Measurements from ENCODE around the gene MDFIC.

DNA sequence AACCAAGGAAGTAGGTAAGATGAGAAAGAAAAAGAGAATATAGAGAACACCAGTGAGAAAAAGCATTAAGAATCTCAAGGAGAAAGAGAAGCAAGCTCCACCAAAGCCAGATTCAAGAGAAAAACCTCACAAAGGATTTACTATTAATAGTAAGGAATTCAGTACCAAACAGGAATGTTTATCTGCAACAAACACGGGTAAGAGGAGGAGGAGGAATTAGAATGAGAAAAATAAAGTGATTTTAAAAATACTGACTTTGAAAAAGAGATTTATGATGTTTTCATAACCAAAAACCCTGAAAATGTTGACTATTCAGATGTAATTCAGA is 311.3 kb upstream of the IMMP2L start:
- RAMPAGE, long total RNA: no peak
- RRBS: no CpG with 5 or more reads among the region's 1 CpG
PRO-cap:
- standard: no peak
- CoPRO, capped RNA only, 2 experiments: no peak in any of the 2 experiments
- CoPRO, capped and uncapped RNA, 2 experiments: no peak in any of the 2 experiments
- CoPRO, uncapped RNA only, 2 experiments: no peak in any of the 2 experiments
CAGE:
- cytosol, long polyA plus RNA: no peak
- long polyA plus RNA: no peak
- nucleolus, long total RNA: no peak
- nucleus, long polyA plus RNA: no peak

DNA sequence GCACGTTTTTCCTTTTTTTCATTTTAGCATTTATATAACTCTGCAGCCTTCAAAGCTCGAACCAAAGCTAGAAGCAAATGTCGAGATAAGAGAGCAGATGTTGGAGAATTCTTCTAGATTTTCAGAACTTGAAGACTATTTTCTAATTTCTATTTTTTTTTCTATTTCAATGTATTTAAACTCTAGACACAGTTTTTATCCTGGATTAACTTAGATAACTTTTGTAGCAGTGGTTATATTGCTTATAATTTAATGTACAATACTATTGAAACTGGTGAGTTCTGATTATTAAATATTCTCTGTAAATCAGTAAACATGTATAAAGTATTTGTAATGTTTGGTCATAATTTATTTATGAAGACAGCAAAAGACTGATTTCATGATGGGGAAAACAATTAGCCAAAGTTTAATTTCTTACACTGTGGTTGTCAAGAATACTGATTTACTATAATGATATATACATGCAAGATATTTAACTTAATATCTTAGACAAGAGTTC is 5.3 kb upstream of the LSMEM1 start:
- RAMPAGE, long total RNA: no peak
- RRBS: no CpG with 5 or more reads among the region's 3 CpGs
PRO-cap:
- standard: no peak
- CoPRO, capped RNA only, 2 experiments: no peak in any of the 2 experiments
- CoPRO, capped and uncapped RNA, 2 experiments: no peak in any of the 2 experiments
- CoPRO, uncapped RNA only, 2 experiments: no peak in any of the 2 experiments
CAGE:
- cytosol, long polyA plus RNA: no peak
- long polyA plus RNA: no peak
- nucleolus, long total RNA: no peak
- nucleus, long polyA plus RNA: no peak

DNA sequence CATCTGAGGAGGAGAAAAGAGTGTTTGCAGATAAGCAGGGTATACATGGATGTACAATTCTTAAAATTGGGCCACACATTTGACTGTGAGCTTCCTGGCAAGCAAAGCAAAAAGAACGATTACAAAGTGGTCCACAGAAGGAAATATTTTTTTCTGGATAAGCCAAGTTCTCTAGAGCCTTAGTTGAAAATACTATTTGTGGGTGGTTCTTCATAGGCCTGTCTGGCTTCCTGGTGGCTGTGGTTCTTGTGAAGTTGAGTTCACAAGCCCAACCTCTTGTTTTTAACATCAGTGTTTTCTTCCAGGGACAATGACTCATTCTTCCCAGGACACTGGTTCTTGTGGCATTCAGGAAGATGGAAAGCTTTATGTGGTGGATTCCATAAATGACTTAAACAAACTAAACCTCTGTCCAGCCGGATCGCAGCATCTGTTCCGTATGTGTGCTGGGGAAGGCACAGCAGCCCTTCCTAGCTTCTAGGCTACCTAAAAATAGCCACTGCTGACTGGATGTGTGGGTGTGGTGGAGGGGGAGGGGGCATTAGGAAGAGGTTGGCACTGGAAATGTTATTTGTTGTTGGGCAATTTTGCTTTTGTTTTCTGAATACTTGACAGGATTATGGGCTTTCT is 3.8 kb downstream of the LSMEM1 start:
- RAMPAGE, long total RNA: no peak
- RRBS: no CpG with 5 or more reads among the region's 4 CpGs
PRO-cap:
- standard: no peak
- CoPRO, capped RNA only, 2 experiments: peak in 1 of 2 experiments; most common minus-strand start position 443 of the sequence (in 1)
- CoPRO, capped and uncapped RNA, 2 experiments: no peak in any of the 2 experiments
- CoPRO, uncapped RNA only, 2 experiments: no peak in any of the 2 experiments
CAGE:
- cytosol, long polyA plus RNA: no peak
- long polyA plus RNA: no peak
- nucleolus, long total RNA: no peak
- nucleus, long polyA plus RNA: no peak

DNA sequence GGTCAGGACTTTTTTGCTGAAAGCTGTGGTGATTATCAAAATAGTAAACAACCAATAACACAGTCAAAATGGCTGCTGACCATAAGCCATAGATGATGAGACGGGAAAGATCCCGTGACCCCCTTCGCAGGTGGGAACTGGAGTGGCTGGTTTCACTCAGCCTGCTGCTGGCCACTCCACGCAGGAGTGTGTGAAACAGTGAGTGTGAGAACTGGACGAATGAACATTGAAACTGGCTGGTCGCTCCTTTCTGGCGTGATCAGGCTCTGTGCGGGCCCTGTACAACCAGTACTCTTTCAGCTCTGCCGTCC is 28.0 kb downstream of the LSMEM1 start:
- RAMPAGE, long total RNA: no peak
- RRBS: no CpG with 5 or more reads among the region's 9 CpGs
PRO-cap:
- standard: no peak
- CoPRO, capped RNA only, 2 experiments: no peak in any of the 2 experiments
- CoPRO, capped and uncapped RNA, 2 experiments: no peak in any of the 2 experiments
- CoPRO, uncapped RNA only, 2 experiments: no peak in any of the 2 experiments
CAGE:
- cytosol, long polyA plus RNA: no peak
- long polyA plus RNA: no peak
- nucleolus, long total RNA: no peak
- nucleus, long polyA plus RNA: no peak

GRCh38 chr7:113593033-113593488 is 325.7 kb downstream of the PPP1R3A start:
- RAMPAGE, long total RNA: no peak
- RRBS: no CpG with 5 or more reads among the region's 28 CpGs
PRO-cap:
- standard: unidirectional peak, plus-strand start at chr7:113593140
- CoPRO, capped RNA only, 2 experiments: peak in 1 of 2 experiments; most common plus-strand start chr7:113593140 (in 1)
- CoPRO, capped and uncapped RNA, 2 experiments: no peak in any of the 2 experiments
- CoPRO, uncapped RNA only, 2 experiments: no peak in any of the 2 experiments
CAGE:
- cytosol, long polyA plus RNA: no peak
- long polyA plus RNA: no peak
- nucleolus, long total RNA: no peak
- nucleus, long polyA plus RNA: no peak

GRCh38 chr7:114921960-114922432 is at the start of gene MDFIC:
TSS of gene MDFIC (plus strand) at chr7:114922094.
- RAMPAGE, long total RNA: no peak
- RRBS: 10% methylated on average over 20 of the region's 32 CpGs
PRO-cap:
- standard: no peak
- CoPRO, capped RNA only, 2 experiments: no peak in any of the 2 experiments
- CoPRO, capped and uncapped RNA, 2 experiments: no peak in any of the 2 experiments
- CoPRO, uncapped RNA only, 2 experiments: no peak in any of the 2 experiments
CAGE:
- cytosol, long polyA plus RNA: no peak
- long polyA plus RNA: no peak
- nucleolus, long total RNA: no peak
- nucleus, long polyA plus RNA: no peak

DNA sequence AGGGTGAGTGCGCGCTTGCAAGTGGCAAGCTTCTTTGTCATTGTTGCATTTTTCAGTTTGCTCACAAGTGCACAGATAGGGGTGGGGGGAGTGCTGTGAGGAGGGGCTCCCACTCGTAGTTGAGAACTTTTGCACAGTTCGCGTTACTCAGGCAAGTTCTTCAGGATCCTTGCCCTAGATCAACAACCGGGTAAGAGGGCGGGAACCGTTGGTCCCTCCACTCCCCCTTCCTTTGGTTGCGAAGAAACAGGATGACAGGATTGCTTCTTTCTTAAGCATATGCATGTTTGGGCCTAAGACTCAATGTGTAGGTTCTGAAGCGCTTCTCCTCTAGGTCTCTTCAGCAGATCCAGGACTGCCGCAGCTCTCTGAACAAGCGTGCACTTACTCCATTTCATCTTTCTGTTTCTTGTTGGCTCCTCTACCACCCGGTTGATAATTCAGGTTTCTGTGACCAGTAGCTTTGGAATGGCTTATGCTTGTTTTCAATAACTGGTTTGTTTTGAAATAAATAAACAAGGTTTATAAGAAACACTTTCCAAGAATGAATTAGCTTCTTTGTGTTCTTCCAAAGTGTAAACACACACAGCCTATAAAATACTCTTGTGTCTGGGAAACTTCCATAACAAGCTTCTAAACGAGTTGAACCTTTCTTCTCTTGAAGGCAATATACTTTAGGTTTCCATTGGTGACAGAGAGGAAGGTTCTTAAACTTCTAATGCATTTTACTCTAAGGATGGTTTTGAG is 1.4 kb downstream of the MDFIC start:
- RAMPAGE, long total RNA: no peak
- RRBS: no CpG with 5 or more reads among the region's 14 CpGs
PRO-cap:
- standard: no peak
- CoPRO, capped RNA only, 2 experiments: no peak in any of the 2 experiments
- CoPRO, capped and uncapped RNA, 2 experiments: no peak in any of the 2 experiments
- CoPRO, uncapped RNA only, 2 experiments: no peak in any of the 2 experiments
CAGE:
- cytosol, long polyA plus RNA: no peak
- long polyA plus RNA: no peak
- nucleolus, long total RNA: no peak
- nucleus, long polyA plus RNA: no peak

DNA sequence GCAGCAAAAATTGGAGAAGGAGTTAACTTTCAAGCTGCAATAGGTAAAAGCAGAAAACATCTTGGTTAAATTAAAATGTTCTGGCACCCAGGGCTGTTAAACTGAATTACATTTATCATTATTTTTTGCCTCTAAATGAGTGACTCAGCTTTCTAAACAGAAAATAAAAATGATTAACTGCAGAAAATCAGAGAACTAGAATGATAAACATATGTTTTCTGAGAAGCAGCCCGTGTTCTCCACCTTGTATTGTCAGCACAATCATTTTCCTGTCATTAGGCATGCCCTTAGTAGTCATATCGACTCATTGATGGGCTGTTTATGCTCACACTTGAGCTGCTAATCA is 2.1 kb downstream of the MDFIC start:
- RAMPAGE, long total RNA: no peak
- RRBS: no CpG with 5 or more reads among the region's 2 CpGs
PRO-cap:
- standard: no peak
- CoPRO, capped RNA only, 2 experiments: no peak in any of the 2 experiments
- CoPRO, capped and uncapped RNA, 2 experiments: no peak in any of the 2 experiments
- CoPRO, uncapped RNA only, 2 experiments: no peak in any of the 2 experiments
CAGE:
- cytosol, long polyA plus RNA: no peak
- long polyA plus RNA: no peak
- nucleolus, long total RNA: no peak
- nucleus, long polyA plus RNA: no peak

DNA sequence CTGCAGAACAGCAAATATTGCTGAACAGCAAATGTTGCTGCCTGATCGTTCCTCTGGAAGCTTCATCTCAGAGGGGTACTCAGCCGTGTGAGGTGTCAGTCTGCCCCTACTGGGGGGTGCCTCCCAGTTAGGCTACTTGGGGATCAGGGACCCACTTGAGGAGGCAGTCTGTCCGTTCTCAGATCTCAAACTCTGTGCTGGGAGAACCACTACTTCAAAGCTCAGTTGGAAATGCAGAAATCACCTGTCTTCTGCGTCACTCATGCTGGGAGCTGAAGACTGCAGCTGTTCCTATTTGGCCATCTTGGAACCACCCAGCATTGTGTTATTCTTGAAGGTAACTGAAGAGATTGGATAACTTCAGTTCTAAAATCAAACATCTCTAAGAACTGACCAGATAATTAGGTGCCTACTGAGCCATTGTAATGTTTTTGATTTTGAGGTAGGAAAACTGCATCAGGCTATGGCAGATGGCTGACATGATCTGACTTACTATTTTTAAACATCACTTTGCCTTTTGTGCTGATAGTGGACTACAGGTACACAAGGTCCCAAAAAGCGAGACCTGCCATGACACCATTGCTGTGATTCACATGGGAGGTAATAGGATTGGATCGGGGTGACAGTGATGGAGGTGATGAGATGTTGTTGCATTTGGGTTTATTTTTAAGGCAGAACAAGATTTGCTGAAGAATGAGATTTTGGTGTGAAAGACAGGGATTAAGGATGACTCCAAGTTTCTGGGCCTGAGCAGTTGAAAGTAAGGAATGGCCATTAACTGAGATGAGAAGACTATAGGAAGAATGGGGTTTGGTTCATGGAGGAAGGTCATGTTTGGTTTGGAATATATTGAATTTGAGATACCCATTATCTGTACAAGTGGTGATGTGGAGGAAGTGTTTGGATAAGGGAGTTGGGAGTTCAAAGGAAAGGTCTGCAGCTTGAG is 74.0 kb downstream of the MDFIC start:
- RAMPAGE, long total RNA: no peak
- RRBS: no CpG with 5 or more reads among the region's 6 CpGs
PRO-cap:
- standard: no peak
- CoPRO, capped RNA only, 2 experiments: no peak in any of the 2 experiments
- CoPRO, capped and uncapped RNA, 2 experiments: no peak in any of the 2 experiments
- CoPRO, uncapped RNA only, 2 experiments: no peak in any of the 2 experiments
CAGE:
- cytosol, long polyA plus RNA: no peak
- long polyA plus RNA: no peak
- nucleolus, long total RNA: no peak
- nucleus, long polyA plus RNA: no peak

DNA sequence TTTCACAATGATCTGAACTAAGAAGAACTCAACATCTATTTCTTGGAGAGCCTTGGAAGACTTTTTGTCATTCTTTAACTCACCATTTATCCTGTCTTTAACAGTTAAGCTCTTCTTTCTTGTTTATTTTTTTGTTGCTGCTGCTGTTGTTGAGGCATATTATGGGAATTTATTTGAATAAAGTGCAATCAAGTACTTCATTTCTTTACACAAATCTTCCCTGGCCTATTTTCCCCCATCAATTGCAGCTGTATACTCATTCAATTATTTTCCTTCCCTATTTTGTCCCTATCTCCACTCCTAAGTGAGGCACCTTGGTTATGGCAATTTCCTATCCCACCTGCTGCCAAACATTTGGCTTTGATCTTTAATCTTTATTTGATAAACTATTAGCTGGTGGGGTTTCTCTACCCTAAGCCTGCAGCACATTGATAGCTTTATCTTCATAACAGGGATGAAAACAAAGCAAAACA is 143.1 kb downstream of the MDFIC start:
- RAMPAGE, long total RNA: no peak
PRO-cap:
- standard: no peak
- CoPRO, capped RNA only, 2 experiments: no peak in any of the 2 experiments
- CoPRO, capped and uncapped RNA, 2 experiments: no peak in any of the 2 experiments
- CoPRO, uncapped RNA only, 2 experiments: no peak in any of the 2 experiments
CAGE:
- cytosol, long polyA plus RNA: no peak
- long polyA plus RNA: no peak
- nucleolus, long total RNA: no peak
- nucleus, long polyA plus RNA: no peak

GRCh38 chr7:115230984-115231654 is 309.2 kb downstream of the MDFIC start:
- RAMPAGE, long total RNA: no peak
- RRBS: no CpG with 5 or more reads among the region's 2 CpGs
PRO-cap:
- standard: no peak
- CoPRO, capped RNA only, 2 experiments: no peak in any of the 2 experiments
- CoPRO, capped and uncapped RNA, 2 experiments: no peak in any of the 2 experiments
- CoPRO, uncapped RNA only, 2 experiments: no peak in any of the 2 experiments
CAGE:
- cytosol, long polyA plus RNA: no peak
- long polyA plus RNA: no peak
- nucleolus, long total RNA: no peak
- nucleus, long polyA plus RNA: no peak

- RAMPAGE, long total RNA: no peak
- RRBS: no CpG with 5 or more reads among the region's 3 CpGs
PRO-cap:
- standard: no peak
- CoPRO, capped RNA only, 2 experiments: no peak in any of the 2 experiments
- CoPRO, capped and uncapped RNA, 2 experiments: no peak in any of the 2 experiments
- CoPRO, uncapped RNA only, 2 experiments: peak in 2 of 2 experiments; most common plus-strand start chr7:116258938 (in 2)
CAGE:
- cytosol, long polyA plus RNA: no peak
- long polyA plus RNA: no peak
- nucleolus, long total RNA: no peak
- nucleus, long polyA plus RNA: no peak
These were observed 48.4 kb downstream of the TES start for GRCh38 chr7:116258591-116259188.

- RAMPAGE, long total RNA: no peak
- RRBS: no CpG with 5 or more reads among the region's 7 CpGs
PRO-cap:
- standard: no peak
- CoPRO, capped RNA only, 2 experiments: no peak in any of the 2 experiments
- CoPRO, capped and uncapped RNA, 2 experiments: no peak in any of the 2 experiments
- CoPRO, uncapped RNA only, 2 experiments: no peak in any of the 2 experiments
CAGE:
- cytosol, long polyA plus RNA: no peak
- long polyA plus RNA: no peak
- nucleolus, long total RNA: no peak
- nucleus, long polyA plus RNA: no peak
These were observed 105.9 kb upstream of the CAV2 start for GRCh38 chr7:116393484-116394266.

- RAMPAGE, long total RNA: no peak
- RRBS: no CpG with 5 or more reads among the region's 7 CpGs
PRO-cap:
- standard: no peak
- CoPRO, capped RNA only, 2 experiments: no peak in any of the 2 experiments
- CoPRO, capped and uncapped RNA, 2 experiments: no peak in any of the 2 experiments
- CoPRO, uncapped RNA only, 2 experiments: peak in 1 of 2 experiments; most common plus-strand start chr7:116506499 (in 1)
CAGE:
- cytosol, long polyA plus RNA: no peak
- long polyA plus RNA: no peak
- nucleolus, long total RNA: no peak
- nucleus, long polyA plus RNA: no peak
These were observed 6.6 kb downstream of the CAV2 start for GRCh38 chr7:116505728-116507018.

- RAMPAGE, long total RNA: no peak
- RRBS: no CpG with 5 or more reads among the region's 7 CpGs
PRO-cap:
- standard: no peak
- CoPRO, capped RNA only, 2 experiments: no peak in any of the 2 experiments
- CoPRO, capped and uncapped RNA, 2 experiments: no peak in any of the 2 experiments
- CoPRO, uncapped RNA only, 2 experiments: no peak in any of the 2 experiments
CAGE:
- cytosol, long polyA plus RNA: no peak
- long polyA plus RNA: no peak
- nucleolus, long total RNA: no peak
- nucleus, long polyA plus RNA: no peak
These were observed 14.9 kb downstream of the MET start for GRCh38 chr7:116686739-116687507.

GRCh38 chr7:116731523-116732159 is 59.6 kb downstream of the MET start:
- RAMPAGE, long total RNA: no peak
- RRBS: no CpG with 5 or more reads among the region's 11 CpGs
PRO-cap:
- standard: no peak
- CoPRO, capped RNA only, 2 experiments: no peak in any of the 2 experiments
- CoPRO, capped and uncapped RNA, 2 experiments: no peak in any of the 2 experiments
- CoPRO, uncapped RNA only, 2 experiments: no peak in any of the 2 experiments
CAGE:
- cytosol, long polyA plus RNA: no peak
- long polyA plus RNA: no peak
- nucleolus, long total RNA: no peak
- nucleus, long polyA plus RNA: no peak

DNA sequence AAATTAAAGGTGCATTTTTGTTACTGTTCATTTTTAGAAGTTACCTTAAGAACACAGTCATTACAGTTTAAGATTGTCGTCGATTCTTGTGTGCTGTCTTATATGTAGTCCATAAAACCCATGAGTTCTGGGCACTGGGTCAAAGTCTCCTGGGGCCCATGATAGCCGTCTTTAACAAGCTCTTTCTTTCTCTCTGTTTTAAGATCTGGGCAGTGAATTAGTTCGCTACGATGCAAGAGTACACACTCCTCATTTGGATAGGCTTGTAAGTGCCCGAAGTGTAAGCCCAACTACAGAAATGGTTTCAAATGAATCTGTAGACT is 90.8 kb upstream of the CAPZA2 start:
- RAMPAGE, long total RNA: no peak
- RRBS: no CpG with 5 or more reads among the region's 6 CpGs
PRO-cap:
- standard: no peak
- CoPRO, capped RNA only, 2 experiments: no peak in any of the 2 experiments
- CoPRO, capped and uncapped RNA, 2 experiments: no peak in any of the 2 experiments
- CoPRO, uncapped RNA only, 2 experiments: no peak in any of the 2 experiments
CAGE:
- cytosol, long polyA plus RNA: no peak
- long polyA plus RNA: no peak
- nucleolus, long total RNA: no peak
- nucleus, long polyA plus RNA: no peak

DNA sequence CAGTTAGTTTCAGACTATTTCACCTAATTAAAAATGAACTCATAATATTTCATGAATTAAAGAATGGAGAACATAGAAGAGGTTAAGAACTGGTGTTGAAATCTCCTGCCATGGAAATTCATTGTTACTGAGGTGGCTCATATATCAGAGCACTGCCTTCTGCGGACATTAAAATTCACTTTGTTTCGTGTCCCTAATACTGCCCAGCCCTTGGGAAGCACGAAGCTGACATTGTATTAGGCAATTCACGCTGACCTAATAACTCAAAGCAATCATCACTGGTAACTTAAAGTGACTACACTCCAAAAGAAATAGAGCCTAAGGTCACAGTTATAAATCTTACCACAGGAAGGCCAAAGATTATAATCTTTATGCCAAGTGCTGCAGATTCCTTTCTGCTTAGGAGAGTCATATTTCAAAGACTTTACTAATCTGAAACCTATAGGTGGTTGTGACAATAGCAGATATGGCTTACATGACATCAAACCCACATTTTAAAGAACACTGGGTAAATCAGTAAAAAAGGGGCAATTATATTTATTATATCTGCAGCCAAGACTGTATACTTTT is 52.1 kb upstream of the CAPZA2 start:
- RAMPAGE, long total RNA: no peak
- RRBS: no CpG with 5 or more reads among the region's 4 CpGs
PRO-cap:
- standard: no peak
- CoPRO, capped RNA only, 2 experiments: no peak in any of the 2 experiments
- CoPRO, capped and uncapped RNA, 2 experiments: no peak in any of the 2 experiments
- CoPRO, uncapped RNA only, 2 experiments: no peak in any of the 2 experiments
CAGE:
- cytosol, long polyA plus RNA: no peak
- long polyA plus RNA: no peak
- nucleolus, long total RNA: no peak
- nucleus, long polyA plus RNA: no peak

Measured in K562 (cell line).